Duodenum (tissue), 1 donor: ENCODE measurements around a stretch of chr5.

DNA sequence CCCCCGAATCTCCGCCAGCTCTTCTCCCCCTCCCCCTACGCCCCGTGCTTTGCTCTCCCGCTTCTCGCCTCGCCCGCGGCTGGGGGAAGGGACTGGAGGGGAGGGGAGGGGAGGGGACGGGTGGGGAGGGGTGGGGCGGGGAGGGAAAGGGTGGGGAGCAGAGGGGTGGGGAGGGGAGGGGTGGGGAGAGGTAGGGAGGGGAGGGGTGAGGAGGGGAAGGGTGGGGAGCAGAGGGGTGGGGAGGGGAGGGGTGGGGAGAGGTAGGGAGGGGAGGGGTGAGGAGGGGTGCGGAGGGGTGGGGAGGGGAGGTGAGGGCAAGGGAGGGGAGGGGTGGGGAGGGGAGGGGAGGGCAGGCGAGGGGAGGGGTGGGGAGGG is 32.8 kb downstream of the OR2V1 start:
- PRO-cap: no peak

DNA sequence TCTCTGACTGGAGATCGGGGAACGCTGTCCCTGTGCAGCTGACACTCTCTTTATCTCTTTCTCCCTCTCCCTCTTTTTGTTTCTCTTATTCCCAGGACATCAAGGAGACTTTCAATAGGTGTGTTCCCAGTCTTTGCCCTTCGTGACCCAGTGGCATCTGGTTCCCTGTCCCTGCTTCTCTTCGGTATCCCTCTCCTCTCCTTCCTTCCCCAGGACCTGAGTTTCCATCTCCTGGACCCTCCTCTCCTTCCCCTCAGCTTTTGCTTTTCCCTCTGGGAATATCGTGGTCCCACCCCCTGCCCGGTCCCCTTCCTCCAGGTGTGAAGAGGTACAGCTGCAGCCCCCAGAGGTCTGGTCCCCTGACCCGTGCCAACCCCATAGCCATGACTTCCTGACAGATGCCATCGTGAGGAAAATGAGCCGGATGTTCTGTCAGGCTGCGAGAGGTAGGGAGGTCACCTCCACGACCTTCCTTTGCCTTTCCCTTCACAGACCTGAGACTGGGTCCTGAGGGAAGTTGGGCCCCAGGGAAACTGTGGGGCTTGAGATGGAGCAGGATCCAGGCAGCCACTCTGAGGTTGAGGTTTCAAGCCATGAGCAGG is 10.3 kb downstream of the RACK1 start:
- PRO-cap: no peak